Subcutaneous preadipocyte (primary cell): ENCODE data around the gene STAU1.

- CAGE, long polyA plus RNA = no peak
These were observed 57.5 kb downstream of the SULF2 start for GRCh38 chr20:47727230-47728704.

GRCh38 chr20:47740652-47741384, 44.5 kb downstream of the SULF2 start:
- CAGE, long polyA plus RNA = no peak

- CAGE, long polyA plus RNA = no peak
These were observed 21.2 kb downstream of the SULF2 start for GRCh38 chr20:47763701-47764853.

DNA sequence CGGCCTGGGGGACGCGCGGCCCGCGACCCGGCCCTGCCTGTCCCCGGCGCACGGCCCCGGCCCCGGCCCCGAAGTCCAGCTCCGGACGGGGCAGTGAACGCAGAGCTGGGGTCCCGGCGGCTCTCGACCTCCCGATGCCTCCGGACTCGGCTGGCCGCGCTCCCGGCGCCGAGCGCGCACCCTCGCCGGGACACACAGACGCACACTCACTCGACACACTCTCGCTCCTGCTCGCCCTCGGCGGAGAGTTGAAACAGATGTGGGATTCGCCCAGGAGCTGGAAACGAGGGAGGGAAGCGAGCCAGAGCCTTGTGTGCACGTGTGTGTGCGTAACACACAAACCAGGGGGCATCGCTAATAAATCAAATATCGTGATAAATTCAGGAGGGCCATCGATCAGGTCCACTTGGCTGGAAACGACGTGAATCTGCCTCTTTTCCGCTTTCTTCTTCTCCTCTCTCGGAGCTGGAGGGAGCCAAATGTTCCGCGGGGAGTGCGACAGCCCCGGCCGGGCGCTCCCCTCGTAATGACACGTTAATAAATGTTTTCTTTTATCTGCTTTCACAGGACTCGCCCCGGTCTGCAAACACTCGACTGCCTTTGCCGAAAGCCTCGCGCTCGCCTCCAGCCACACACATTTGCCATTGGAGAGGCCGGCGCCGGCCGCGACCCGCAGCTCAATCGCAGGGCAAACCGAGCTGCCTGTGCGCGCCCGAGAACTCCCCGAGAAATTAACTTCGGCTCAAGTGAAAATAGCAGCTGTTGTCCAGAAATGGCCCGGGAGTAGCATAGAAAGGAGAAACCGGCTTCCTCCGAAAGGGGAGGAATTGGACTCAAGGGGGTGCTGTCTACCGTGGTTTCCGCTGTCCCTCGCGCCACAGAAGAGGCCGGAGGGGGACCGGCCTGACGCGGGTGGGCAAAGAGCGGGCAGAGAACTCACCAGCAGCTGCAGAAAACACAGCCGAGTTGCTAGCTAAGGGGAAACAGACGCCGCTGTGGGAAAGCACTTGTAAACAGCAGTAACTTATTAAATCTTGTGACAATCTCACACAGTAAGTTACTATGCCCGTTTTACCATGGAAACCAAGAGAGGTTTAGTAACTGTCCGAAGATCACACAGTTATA, 919 bp upstream of the SULF2 start:
- CAGE, long polyA plus RNA = no peak

DNA sequence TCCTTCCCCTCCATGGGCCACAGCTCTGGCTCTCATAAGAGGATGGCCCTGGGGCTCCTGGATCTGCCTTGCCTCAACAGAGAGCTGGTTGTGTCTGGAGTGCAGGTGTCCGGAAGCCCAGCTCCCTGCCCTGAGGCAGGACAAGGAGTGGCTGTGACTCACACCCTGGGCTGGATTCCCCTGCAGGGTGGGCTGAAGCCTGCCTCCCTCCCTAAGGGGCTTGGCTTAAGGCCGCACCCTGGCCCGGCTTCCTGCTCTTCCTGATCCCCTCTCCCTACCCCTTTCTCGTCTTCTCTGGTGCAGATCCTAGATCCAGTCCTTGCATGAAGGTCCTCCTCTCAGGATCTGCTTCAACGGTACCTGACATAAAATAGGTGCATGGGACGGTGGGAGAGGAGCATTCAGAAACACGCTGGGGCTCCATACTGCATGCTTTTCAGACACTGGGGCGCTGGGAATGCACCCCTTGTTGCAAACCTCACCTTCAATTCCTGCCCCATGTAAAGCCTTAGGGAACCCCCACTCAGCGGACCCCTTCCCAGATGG, 24.5 kb upstream of the SULF2 start:
- CAGE, long polyA plus RNA = no peak

GRCh38 chr20:48286850-48287776, 501.8 kb upstream of the SULF2 start:
- CAGE, long polyA plus RNA = no peak

- CAGE, long polyA plus RNA = no peak
These were observed 191.5 kb downstream of the PREX1 start for GRCh38 chr20:48636195-48636845.

DNA sequence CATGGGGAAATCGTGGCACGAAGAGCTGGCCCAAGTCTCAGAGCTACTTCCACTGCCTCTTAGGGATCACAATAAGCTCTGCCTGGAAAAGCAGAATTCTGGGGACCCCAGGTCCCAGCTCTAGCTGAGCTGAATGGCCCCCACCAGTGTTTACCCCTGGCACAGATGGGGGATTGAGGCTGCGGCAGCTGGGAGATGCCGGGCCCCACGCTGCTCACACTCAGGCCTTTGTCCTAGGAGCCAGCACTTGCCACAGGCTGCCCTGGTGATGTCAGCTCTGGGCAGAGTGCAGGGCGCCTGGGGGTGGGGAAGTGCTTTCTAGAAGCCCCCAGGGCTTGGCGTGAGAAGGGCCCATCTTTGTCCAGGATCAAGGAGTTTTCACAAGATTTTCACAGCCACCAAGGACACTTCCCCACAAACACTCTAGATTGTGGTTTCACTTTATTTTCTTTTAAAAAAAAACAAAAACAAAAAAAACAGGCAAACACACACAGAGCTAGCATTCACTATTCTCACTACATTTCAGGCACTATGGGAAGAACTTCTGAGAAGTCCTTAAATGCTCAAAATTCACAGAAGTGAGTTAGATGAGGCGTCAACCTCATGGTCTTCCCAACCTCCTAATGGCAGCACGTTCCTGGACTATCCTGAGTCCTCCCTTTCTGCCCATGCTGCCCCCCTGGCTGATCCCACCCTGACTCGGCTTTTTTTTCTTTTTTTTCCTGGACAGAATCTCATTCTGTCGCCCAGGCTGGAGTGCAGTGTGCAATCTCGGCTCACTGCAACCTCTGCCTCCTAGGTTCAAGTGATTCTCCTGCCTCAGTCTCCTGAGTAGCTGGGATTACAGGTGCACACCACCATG, 99.2 kb downstream of the PREX1 start:
- CAGE, long polyA plus RNA = no peak

GRCh38 chr20:48750463-48750877, 77.3 kb downstream of the PREX1 start:
- CAGE, long polyA plus RNA = no peak

DNA sequence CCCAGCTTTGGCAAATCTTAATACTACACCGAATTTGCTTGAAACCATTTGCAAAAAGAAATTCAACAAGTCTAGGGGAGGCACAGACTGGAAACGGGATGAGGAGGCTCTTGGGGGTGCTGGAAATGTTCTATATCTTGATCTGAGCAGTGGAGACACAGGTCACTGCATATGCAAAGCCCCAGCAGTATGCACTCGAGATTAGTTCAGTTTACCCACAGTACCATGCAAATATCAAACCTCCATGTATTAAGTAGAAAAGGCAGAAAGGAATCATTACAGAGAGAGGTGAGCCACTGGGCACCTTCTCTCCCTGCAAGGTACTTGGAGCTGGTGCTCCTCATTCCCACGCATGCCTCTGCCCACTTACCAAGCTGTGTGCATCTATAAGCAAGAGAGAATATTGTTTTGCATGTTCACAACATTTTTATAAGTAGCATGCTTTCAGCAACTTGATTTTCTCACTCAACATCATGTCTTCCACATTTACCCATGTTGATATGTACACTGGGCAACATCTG, 75.8 kb downstream of the PREX1 start:
- CAGE, long polyA plus RNA = no peak

GRCh38 chr20:48760194-48761193, 67.3 kb downstream of the PREX1 start:
- CAGE, long polyA plus RNA = no peak

- CAGE, long polyA plus RNA = no peak
These were observed 10.4 kb upstream of the ARFGEF2 start for GRCh38 chr20:48911171-48911523.

DNA sequence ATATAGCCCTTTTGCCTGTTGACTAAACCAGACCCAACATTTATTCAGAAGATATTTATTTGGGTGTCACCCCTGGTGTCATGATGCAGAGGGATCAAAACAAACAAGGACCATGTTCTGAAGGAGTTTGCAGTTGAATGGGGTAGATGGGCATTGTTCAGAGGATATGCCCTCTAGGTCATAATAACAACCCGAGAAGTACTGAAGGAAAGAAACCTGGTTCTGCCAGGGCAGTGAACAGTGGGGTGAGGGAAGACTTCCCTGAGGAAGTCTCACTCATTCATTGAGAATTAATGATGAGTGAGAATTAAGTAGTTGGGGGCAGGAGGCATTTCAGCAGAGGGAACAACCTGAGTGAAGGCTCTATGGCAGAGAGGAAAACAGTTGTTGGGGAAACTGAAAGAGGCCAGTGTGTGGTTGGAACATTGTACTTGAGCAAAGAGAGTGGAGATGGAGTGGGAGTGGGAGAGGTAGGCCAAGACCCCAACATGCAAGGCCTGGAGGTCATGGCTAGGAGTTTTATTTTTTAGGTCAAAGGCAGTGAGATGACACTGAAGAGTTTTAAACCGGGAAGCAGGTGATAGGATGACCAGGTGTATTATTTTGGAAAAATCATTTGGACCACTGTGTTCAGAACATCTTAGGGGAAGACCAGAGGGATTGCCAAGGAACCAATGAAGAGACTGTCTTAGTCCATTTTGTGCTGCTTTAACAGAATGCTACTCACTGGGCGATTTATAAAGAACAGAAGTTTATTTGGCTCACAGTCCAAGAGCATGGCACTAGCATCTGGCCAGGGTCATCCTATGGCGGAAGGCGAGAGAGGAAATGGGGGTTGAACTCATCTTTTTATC, 8.1 kb downstream of the ARFGEF2 start:
- CAGE, long polyA plus RNA = no peak

DNA sequence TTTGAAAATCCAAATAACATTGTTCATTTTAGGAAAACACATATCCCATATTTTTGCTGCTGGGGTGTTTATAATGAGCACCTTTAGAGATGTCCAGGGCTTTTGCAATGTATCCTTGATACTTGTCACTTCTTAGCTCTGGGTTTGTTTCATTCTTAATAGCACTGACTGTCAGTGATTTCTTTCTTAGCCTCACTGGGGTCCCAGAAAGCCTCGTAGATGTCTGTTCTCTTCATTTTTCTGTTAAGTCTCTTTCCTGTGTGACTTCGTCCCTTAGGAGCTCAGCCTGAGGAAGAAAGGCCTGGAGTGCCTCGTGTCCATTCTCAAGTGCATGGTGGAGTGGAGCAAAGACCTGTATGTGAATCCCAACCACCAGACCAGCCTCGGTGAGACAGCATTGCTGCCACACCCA, 53.0 kb downstream of the ARFGEF2 start:
- CAGE, long polyA plus RNA = no peak

GRCh38 chr20:49102207-49103425, 56.5 kb downstream of the CSE1L start:
- CAGE, long polyA plus RNA = no peak

- CAGE, long polyA plus RNA = no peak
These were observed 57.9 kb downstream of the CSE1L start for GRCh38 chr20:49103676-49104797.

DNA sequence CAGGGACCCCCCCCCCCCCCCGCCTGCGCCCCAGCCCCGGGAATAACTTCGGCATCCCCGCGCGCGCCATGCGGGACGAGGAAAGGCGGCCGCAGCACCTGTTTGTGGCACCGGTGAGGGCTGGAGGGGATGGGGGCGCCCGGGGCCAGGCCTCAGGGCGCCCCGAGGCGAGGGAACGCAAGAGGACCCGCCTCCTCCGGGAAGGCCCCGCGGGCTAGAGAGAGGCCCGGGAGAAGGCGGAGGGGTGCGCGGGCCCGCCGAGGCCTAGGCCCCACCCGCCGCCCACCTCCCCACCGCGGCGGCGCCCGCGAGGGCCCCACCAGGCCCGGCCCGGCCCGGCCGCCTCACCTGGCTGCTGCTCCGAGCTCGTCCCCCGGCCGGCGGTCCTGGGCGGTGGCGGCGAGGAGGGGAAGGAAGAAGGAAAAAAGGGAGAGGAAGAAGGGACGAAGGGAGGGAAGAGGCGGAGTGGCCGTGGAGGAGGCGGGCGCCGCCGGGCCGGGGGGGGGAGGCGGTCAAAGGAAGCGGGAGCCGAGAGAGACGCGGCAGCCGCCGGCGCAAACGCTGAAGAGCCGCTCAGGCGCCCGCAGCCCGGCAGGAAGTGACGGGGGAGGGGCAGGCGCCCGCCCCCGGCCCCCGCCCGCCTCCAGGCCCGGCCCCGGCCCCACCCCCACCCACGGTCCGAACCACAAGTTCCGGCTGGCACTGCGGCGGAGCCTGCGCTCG, at the start of gene STAU1:
Gene STAU1 (minus strand): TSS at position 567 of the 723 bp plus-strand sequence.
- CAGE, long polyA plus RNA = start-site peak on the minus strand centred at position 442 of the sequence, 106 bp wide, 274 and 40 reads in 2 replicates; start-site peak on the minus strand centred at position 573 of the sequence, 72 bp wide, 109 and 53 reads in 2 replicates

DNA sequence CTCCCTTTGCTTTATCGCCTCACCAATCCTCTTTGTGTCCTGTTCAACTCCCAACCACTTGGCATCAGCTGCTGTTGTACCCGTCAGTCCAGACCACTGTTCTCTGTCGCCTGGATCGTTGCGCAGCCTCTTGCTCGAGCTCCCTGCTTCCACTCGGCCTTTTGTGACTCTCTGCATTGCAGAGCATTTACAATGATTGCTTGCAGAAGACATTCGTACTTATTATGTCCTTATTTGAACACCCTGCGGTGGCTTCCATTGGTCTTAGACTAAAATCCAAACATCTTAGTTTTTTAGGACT, 14.6 kb downstream of the DDX27 start:
- CAGE, long polyA plus RNA = no peak

GRCh38 chr20:49279415-49279940, 1.6 kb upstream of the ZNFX1 start:
- CAGE, long polyA plus RNA = no peak

GRCh38 chr20:49414956-49416007, 67.2 kb downstream of the KCNB1 start:
- CAGE, long polyA plus RNA = no peak